Amniotic epithelial cell (primary cell): ENCODE data around the genes CFAP52, GLP2R and PIRT.

- RRBS: no CpG with 5 or more reads among the region's 7 CpGs
Measured at GRCh38 chr17:8382877-8383044, 232 bp downstream of the RPL26 start.

- RRBS: 7% methylated on average over 13 of the region's 69 CpGs
Measured at GRCh38 chr17:8745579-8746458, 1.2 kb upstream of the CCDC42 start.

DNA sequence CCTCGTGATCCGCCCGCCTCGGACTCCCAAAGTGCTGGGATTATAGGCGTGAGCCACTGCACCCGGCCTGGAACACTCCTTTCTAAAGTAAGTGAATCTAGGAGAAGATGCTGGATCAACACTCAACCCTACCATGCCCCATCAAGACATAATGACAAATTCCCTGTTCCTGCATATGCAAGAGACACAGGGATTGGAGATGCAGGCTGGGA lies 42.0 kb upstream of the PIK3R6 start:
- RRBS: no CpG with 5 or more reads among the region's 6 CpGs

DNA sequence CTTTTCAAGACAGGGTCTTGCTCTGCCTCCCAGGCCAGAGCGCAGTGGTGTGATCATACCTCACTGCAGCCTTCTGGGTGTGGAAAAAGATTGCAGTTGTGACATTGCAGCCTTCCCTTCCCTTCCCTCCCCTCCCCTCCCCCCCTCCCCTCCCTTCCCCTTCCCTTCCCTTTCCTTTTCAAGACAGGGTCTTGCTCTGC lies 41.7 kb downstream of the PIK3R5 start:
- RRBS: no CpG with 5 or more reads among the region's 1 CpG

- RRBS: no CpG with 5 or more reads among the region's 12 CpGs
Measured at GRCh38 chr17:8934881-8935766, 30.4 kb downstream of the PIK3R5 start.

- RRBS: no CpG with 5 or more reads among the region's 8 CpGs
Measured at GRCh38 chr17:8944519-8945179, 20.9 kb downstream of the PIK3R5 start.

DNA sequence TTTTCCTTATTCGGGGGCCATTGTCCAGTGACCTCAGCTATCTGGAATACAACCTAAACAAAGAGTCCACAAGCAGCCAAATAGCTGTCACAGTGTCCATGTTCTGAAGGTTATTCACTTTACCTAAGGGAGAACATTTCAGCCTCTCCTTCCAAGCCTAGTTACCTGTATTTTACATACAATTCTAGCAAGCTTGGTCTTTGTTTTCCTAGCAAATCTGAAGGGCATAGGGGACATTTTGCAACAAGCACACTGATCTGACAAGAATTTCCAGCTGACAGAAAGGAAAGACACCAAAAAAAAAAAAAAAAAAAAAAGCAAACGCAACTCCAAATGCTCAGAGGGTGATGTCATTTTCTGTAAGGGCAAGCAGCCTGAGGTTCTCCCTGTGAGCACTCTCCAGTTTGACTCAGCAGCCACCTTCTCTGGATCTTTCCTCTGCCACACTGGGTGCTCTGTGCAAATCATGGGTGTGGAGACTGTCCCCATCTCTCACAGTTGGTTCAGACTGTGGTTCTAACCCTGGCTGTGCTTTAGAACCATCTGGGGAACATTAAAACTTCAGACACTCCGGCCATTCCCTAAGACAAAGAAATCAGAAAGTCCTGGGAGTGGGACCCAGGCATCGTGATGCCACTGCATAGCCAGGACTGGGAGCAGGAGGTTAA lies 196.4 kb downstream of the NTN1 start:
- RRBS: no CpG with 5 or more reads among the region's 4 CpGs

DNA sequence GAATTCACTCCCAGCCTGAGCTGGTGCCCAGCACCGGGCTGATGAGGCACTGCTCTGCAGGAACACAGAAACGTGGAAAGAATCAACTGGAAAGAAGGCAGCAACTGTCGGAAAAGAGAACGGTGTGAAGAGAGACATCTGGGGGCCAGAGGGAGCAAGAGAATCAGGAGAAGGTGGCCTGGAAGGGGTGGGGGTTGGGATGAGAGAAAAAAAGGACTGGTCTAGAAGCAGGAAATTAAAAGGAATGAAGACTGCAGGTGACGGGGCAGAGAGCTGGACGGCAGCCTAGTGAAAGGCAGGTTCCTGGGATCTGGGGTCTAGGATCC lies 239.5 kb downstream of the NTN1 start:
- RRBS: no CpG with 5 or more reads among the region's 6 CpGs

DNA sequence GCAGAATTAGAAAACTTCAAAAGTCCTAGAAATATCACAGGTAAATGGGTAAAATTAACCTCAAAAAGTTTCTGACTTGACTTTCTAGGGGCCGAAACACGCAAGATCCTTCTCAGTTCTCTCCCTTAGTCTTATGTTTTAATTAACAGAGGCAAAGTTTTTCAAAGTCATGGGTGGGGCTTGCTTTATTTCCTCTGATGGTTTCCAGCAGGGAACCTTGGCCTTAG lies 263.4 kb downstream of the NTN1 start:
- RRBS: no CpG with 5 or more reads among the region's 2 CpGs

- RRBS: no CpG with 5 or more reads among the region's 20 CpGs
Measured at GRCh38 chr17:9576323-9576778, at the start of gene CFAP52. CFAP52 (plus strand) TSS chr17:9576642.

GRCh38 chr17:9825610-9826100 lies at the start of gene GLP2R:
GLP2R (plus strand) TSS chr17:9825924.
- RRBS: no CpG with 5 or more reads among the region's 17 CpGs

- RRBS: no CpG with 5 or more reads among the region's 13 CpGs
Measured at GRCh38 chr17:10014126-10014743, 109.2 kb upstream of the RCVRN start.

DNA sequence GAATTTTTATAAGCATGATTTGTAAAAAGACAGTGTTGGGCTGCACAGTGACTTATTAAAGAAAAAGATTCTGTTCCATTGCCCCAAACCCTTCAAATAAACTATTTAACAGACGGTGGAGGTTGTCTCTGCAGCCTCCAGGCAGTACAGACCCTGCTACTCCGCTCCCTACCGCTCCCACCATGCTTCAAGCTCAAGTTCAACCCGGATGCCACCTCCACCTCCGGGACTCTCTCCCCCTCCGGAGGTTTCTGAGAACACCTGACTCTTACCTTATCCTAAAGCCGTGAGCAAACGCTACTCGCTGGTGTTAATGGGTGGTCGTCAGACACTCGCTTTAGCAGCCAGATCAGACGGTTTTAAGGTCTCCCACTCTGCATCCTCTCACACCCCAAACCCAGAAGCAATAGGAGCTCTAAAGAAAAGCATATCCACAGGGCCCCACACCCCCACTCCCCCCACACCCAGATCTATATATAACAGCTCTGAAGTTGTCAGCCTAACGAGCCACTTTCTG lies 120.9 kb upstream of the RCVRN start:
- RRBS: no CpG with 5 or more reads among the region's 13 CpGs

- RRBS: no CpG with 5 or more reads among the region's 11 CpGs
Measured at GRCh38 chr17:10042662-10043496, 137.8 kb upstream of the RCVRN start.

GRCh38 chr17:10074444-10074940 lies 123.9 kb downstream of the GAS7 start:
- RRBS: no CpG with 5 or more reads among the region's 5 CpGs

- RRBS: no CpG with 5 or more reads among the region's 9 CpGs
Measured at GRCh38 chr17:10617988-10618688, 39.0 kb downstream of the MYH3 start.

GRCh38 chr17:10631678-10632591 lies 25.2 kb downstream of the MYH3 start:
- RRBS: no CpG with 5 or more reads among the region's 24 CpGs

DNA sequence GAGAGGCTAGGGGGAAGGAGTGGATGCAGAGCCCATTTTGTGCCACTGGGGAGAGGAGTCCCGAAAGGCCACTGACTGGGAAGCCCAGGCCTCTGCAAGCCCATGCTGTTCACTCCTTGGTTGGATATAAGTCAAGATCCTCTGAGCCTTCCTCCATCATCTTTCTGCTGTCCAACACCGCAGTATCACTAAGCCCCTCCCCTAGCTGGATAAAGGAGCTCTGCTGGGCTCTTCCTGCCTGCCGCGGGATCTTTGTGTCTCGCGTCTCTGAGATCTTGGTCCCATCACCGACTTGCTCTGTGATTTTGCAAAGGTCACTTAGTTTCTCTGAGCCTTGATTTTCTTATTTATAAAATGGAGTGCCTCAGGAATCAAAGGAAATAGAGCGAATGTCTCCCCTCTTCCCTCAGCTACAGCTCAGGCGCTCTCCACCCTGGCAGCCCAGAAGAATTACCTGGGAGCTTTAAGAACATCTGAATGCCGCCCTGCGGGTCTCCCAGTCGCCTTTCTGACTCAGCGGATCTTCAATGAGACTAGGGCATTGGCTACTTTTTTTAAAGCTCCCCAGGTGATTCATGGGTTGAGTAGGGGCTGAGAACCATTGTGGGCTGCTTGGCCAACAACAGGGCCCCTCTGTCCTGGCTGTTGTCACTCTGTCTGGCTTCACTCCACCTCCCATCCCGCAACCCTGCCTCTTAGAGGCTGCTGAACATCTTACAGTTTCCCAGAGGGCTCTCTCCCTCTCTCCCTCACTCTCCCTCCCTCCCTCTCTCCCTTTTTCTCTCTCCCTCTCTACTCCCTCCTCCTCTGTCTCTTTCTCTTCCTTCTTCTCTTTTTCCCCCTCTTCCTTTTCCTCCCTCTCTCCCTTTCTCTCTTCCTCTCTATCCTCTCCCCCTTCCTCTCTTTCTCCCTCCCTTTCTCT lies 25.3 kb upstream of the TMEM220 start:
- RRBS: no CpG with 5 or more reads among the region's 14 CpGs

DNA sequence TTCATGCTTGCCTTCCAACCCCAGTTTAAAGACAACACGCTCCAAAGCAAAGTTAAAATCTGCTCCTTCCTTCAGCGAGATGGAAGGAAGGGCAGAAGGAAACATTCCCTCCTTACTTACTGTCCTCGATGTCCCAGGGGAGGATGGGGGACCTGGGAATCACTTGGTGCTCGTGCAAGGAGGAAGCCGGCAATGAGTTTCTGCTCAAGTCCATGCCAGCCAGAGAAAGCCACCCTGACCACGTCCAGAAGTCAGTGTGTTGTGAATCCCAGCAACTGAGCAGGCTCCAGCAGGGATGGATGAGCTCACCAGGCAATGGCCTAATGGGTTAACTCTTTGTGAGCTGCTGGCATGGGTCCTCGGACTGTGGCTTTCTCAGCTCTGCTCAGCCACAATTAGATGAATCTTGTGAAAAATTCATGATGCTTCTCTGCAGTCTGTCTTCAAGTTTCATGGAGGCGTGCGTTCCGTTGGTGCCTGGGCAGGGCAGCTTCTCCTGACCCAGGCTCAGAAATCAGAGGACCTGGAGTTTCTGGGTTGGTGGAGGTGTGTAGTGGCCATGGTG lies at the start of gene PIRT:
Gene PIRT, minus strand, starts transcription at position 263 of the 565 bp plus-strand sequence.
- RRBS: no CpG with 5 or more reads among the region's 10 CpGs

GRCh38 chr17:11608200-11608893 lies 10.1 kb downstream of the DNAH9 start:
- RRBS: no CpG with 5 or more reads among the region's 10 CpGs